Jurkat, Clone E6-1 (cell line): ENCODE data around the gene DEF6.

DNA sequence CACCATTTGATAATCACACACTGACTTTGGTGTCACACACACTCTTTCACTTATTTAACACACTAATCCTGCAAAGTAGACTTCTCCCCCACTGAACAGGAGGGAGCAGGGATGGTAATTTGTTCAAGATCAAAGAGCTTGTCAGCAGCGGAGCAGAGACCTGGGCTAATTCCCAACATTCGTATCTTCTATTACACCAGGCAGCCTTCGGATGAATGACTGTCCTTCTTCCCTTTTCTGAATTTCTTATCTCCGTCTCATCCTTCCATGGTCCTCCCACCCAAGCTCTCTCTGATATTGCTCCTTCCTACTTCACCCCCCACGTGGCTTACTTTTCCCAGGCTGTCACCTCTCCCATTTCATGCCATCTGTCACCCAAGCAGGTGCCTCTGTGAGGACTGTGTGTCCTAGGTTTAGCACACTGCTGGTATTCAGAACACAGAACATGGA, 28.5 kb upstream of the SMIM29 start:
- RRBS: no CpG with 5 or more reads among the region's 5 CpGs

DNA sequence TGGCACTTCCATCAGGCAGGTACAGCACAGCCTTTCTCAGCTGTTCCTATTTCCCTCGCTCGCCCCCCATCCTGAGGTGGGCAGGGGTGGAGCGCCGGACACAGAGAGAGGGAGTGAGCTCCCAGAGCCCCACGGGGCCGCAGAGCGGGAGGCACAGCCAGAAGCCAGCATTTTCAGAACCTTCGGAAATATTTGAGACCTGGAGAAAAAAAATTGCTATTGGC, 29.6 kb downstream of the SPDEF start:
- RRBS: no CpG with 5 or more reads among the region's 8 CpGs

DNA sequence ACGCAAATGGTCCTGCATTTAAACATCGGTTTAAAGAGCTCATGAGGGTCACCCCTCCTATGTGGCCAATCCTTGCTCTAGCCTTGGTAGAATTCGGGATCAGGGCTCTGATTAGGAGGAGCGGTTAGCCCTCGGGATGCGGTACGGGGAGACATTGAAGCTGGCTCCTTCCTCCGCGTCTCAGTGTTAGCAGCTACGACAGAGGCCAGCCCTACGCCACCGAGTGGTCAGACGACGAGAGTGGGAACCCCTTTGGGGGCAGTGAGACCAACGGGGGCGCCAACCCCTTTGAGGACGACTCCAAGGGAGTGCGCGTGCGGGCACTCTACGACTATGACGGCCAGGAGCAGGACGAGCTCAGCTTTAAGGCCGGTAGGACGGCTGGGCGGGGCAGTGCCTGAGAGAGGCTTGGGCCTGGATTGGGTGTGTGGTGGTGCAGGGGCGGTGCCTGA, 24.7 kb downstream of the SPDEF start:
- RRBS: no CpG with 5 or more reads among the region's 27 CpGs

- RRBS: no CpG with 5 or more reads among the region's 3 CpGs
Measured at GRCh38 chr6:34672837-34673036, 23.8 kb downstream of the ILRUN start.

DNA sequence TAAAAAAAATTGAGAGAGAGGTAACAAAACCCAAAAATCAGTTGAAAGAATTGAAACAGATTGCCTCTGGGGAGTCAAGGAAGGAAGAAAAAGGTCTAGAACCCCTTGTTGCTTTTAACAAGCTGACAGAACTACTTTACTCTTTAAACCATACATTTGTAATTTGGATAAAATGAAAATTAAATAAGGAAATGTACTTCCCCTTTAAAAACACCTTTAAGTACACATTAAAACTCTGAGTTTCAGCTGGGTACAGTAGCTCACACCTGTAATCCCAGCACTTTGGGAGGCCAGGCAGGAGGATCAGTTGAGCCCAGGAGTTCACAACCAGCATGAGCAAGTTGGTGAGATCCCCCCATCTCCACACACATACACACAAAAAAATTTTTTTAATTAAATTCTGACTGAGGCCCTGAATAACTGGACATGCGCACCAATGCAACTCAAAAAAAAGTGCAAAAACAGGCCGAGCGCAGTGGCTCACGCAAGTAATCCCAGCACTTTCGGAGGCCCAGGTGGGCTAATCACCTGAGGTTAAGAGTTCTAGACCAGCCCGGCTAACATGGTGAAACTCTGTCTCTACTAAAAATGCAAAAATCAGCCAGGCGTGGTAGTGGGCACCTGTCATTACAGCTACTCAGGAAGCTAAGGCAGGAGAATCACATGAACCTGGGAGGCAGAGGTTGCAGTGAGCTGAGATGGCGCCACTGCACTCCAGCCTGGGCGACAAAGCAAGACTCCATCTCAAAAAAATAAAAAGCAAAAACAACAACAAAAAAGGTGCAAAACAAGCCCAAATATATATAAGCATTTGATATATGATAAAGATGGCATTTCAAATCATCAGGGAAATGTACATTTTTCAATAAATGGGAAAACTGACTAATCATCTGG, 21.8 kb downstream of the ILRUN start:
- RRBS: no CpG with 5 or more reads among the region's 9 CpGs

DNA sequence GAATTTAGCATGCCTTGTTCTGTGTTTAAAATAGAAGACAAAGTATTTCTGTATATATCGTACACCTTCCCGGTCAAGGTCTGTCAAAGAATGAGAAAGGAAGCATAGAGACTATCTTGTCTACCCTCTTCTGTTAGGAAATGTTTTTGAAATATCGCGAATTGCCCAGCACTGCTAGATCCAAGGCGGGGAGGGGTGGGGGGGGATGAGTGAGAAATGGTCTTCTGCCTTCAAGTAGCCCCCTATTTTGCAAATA, 825 bp upstream of the ILRUN start:
- RRBS: no CpG with 5 or more reads among the region's 5 CpGs

- RRBS: no CpG with 5 or more reads among the region's 9 CpGs
Measured at GRCh38 chr6:34773268-34773835, 16.0 kb downstream of the SNRPC start.

DNA sequence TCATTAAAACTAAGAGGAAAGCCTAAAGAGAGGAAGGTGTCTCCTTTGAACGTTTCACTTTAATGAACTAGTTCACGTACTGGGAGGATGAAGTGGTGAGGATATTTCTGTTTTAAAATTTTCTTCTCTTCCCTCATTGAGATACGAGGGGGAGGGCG, 462 bp upstream of the ANKS1A start:
- RRBS: no CpG with 5 or more reads among the region's 4 CpGs

- RRBS: no CpG with 5 or more reads among the region's 8 CpGs
Measured at GRCh38 chr6:35044794-35045701, 96.1 kb downstream of the TCP11 start.

GRCh38 chr6:35051094-35051825, 89.9 kb downstream of the TCP11 start:
- RRBS: no CpG with 5 or more reads among the region's 14 CpGs

DNA sequence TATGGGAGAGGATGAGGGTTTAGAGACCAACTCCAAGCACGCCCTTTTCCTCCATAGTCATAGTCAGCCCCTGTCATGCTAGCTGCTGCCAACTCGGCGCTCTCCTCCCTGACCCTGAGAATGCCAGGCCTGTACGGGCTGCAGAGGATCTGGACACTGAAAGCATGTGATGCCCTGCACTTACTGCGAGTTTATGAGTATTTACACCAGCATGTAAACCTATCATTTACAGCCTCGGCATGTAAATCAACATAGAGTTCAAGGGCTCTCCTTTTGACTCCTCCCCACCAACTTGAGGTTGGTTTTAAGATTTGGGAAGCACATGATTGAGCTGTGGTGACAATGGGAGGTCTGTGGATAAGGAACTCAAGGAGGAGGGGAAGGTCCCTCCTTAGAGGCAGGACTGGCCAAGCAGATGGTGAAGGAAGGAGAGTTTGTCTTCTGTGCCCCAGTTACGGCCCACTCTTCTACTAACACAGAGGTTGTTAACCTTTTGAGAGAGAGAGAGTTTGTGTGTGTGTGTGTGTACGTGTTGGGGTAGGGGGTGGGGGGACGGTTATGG, 11.5 kb upstream of the SCUBE3 start:
- RRBS: no CpG with 5 or more reads among the region's 9 CpGs

- RRBS: 0% methylated on average over 2 of the region's 28 CpGs
Measured at GRCh38 chr6:35297362-35298014, at the start of gene DEF6. DEF6 (plus strand) TSS chr6:35297818.

- RRBS: 88% methylated on average over 7 of the region's 15 CpGs
Measured at GRCh38 chr6:35312203-35312765, 14.7 kb downstream of the DEF6 start.

DNA sequence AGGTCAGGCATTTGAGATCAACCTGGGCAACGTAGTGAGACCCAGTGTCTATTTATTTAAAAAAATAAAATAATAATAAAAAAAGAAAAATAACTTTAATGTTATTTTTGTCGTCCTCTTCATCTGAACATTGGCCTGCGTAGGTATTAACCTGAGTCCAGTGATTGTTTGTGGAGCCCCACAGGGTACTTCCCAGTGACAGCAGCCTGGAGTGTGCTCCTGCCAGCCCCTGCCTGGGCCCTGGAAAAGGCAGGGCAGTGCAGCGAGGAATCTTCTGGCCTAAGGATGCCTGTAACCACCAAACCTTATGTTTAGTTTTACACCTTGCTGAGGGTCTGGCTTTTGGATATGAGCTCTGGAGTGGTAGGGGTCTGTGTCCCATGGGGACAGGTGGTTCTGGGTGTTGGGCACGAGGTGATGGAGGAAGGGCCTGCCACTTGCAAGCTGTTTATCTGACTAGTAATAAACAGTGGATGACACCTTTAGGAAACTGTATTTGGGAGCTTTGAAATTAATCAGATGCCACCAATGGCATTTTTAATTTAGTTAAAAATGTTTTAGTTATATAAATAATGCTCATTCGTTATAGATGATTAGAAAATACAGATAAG, 19.2 kb downstream of the PPARD start:
- RRBS: no CpG with 5 or more reads among the region's 6 CpGs

- RRBS: no CpG with 5 or more reads among the region's 5 CpGs
Measured at GRCh38 chr6:35396811-35397398, 54.5 kb downstream of the PPARD start.

GRCh38 chr6:35402534-35402986, 49.6 kb upstream of the FANCE start:
- RRBS: no CpG with 5 or more reads among the region's 6 CpGs

DNA sequence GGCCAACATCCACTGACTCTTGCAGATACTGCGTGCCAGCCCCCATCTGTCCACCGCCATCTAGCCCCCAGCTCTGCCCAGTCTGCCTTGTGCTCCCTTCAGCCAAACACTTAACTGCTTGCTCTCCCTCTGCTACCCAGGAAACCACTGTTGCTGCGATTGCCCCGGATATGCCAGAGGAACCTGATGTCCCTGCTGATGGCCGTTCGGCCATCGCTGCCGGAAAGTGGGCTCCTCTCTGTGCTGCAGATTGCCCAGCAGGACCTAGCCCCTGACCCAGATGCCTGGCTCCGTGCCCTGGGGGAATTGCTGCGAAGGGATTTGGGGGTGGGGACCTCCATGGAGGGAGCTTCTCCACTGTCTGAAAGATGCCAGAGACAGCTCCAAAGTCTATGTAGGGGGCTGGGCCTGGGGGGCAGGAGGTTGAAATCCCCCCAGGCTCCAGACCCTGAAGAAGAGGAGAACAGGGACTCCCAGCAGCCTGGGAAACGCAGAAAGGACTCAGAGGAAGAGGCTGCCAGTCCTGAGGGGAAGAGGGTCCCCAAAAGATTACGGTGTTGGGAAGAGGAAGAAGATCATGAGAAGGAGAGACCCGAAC, 3.6 kb downstream of the FANCE start:
- RRBS: 93% methylated on average over 5 of the region's 13 CpGs

DNA sequence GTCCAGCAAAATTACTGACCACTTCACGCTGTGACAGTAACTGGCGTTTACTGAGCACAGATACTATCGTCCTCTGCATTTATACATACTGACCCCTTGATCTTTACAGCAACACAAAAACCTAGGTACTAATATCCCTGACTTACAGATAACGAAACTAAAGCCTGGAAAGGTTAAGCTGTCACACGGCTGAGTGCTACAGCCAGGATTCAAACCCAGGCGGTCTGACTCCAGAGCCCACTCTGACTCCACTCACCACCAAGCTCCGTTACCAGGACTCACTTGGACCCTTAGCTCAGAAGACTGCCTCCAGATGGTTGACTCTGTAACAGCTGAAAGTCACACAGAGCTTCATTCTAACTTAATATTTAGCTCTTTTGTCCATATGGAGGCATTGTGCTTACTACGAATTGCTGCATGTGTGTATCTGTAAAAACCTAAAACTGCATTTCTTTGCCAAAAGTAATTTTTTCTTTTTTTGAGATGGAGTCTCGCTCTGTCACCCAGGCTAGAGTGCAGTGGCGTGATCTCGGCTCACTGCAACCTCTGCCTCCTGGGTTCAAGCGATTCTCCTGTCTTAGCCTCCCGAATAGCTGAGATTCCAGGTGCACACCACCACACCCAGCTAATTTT, 13.4 kb downstream of the RPL10A start:
- RRBS: no CpG with 5 or more reads among the region's 13 CpGs

GRCh38 chr6:35485370-35485977, 11.4 kb downstream of the TEAD3 start:
- RRBS: no CpG with 5 or more reads among the region's 11 CpGs

GRCh38 chr6:35494010-35494591, 2.8 kb downstream of the TEAD3 start:
- RRBS: no CpG with 5 or more reads among the region's 6 CpGs